Frontal cortex (tissue), 2 donors: ENCODE data around the genes ABHD15, GIT1, TMIGD1 and CPD.

DNA sequence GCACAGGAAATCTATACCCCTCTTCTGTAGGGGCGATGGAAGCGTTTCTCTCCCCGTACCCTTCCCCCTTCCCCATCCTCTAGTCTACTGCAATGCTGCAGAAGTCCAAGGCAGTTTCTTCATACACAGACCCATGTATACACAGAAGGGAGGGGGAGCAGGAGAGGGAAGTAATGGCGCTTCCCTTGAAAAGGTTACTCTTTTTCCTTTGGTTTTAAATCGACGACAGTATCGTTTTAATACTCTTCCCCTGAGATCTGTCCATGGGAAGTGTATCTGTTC lies 1.2 kb downstream of the TAOK1 start:
- RAMPAGE, long total RNA, result no peak

DNA sequence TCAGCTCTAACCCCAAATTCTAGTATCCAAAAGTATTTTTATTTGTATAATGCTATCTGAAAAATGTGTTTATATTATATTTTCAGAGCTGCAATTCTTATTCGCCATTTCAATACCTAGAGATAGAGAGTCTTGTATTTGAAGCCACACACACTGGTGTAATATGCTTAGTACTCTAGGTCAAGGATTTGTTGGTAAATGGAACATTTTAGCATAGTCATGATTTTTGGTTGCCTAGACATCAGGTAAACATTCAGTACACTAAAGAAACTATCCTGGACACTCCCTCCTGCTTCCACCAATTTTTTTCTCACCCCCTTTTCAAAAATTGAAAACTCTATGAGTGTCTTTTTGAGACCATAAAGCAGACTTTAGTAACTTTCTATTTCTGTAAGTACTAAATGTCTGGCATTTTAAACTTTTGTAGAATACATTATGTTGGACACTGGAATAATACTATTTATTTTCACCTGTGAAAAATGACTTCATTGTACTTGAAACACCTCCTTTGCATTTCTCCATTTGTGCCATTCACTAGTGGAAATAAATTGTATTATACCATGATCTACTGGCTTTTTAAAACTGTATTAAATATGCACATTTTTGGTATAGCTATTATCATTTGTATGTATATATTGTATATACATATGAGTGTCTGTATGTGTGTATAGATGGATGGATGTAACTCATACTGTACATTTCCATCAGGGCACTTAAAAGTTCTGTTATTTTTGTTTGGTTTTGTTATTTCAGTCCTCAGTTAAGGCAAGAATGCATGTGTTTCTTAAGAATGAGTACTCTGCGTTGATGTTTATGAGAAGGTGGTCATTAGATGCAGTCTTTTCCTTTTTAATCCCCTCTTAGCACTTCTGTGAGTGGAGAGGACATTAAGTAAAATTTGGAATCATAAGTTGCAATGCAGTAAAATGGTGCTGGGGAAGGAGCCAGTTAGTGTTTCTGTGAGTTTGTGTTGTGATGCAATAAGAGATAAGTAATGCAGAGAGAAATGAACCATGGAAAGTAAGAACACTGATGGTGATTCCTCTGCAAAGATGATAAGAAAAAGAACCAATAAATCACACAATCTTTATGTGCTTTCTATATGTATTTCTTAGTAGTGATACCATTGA lies 20.4 kb downstream of the ABHD15 start:
- RAMPAGE, long total RNA, result no peak

- RAMPAGE, long total RNA, result no peak
Measured at GRCh38 chr17:29566900-29567818, at the start of gene ABHD15. ABHD15 (minus strand) TSS chr17:29567037.

GRCh38 chr17:29589127-29589957 lies at the start of gene GIT1:
GIT1 (minus strand) TSS chr17:29589648.
- RAMPAGE, long total RNA, result no peak

GRCh38 chr17:29613177-29613965 lies 9.3 kb downstream of the CORO6 start:
- RAMPAGE, long total RNA, result no peak

GRCh38 chr17:29613966-29614478 lies 8.7 kb downstream of the CORO6 start:
- RAMPAGE, long total RNA, result no peak

DNA sequence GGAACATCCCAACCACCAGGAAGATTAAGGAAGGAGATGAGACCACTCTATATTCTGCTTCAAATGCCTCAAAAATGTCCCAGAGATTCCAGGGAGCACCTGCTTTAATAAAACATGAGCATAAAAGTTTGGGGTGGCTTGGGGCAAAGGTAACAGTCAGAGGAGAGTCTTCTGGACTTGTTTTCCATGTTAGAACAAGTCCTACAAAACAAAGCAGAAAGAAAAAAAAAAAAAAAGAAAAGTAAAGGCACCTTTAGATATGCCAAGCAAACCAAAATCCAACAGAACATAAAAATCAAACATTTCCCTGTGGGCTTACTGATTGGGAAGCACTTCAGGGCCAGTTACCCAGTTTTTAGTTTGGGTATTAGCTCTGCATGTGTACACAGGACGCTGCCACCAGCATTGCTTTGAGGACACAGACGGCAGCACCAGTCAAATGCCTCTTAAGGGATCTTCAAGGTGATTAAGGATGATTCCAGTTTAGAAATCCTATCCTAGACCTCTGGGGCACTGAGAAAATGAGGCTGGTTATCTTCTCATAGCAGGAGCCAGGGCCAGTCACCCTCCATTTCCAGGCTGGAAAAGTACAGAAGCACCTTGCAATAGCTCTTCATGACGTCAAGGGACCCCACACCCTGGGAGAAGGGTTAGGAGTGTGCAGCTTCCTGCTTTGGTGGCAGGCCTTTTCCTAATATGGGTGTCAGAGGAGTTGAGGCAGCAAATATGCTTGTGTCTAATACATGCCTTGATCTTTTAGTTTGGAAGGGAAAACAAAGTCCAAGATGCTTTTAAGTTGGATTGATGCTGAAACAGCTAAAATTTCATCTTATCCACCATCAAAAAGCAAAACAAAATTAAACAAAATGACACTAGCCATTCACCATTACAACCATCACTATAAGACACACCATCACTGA lies 3.6 kb upstream of the CORO6 start:
- RAMPAGE, long total RNA, result no peak

DNA sequence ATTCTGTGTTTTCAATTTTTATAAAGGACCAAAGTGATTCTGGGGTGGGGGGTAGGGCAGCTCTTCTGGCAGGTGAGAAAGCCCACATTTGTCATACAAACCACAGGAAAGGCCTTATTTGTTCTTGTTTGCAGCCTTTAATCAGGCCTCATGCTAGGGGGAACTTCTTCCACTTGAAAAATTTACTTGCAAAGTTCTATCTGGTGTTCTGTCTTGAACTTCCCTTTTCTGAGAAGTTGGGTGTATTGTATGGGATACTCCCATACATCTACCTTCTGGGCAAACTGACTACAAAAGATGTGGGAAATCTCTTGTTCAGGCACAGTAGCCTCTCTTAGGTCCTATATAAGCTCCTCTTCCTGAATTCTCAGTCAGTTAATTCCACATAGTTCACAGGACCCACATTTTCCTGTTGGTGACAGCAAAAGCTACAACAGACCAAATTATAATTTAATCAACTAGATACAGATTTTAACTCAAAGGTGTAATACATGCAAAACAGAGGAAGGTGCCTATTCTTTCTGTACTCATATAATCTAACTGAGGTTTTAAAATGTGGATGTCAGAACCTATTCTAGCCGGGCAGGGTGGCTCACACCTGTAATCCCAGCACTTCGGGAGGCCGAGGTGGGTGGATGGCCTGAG lies 101.1 kb upstream of the CORO6 start:
- RAMPAGE, long total RNA, result no peak

DNA sequence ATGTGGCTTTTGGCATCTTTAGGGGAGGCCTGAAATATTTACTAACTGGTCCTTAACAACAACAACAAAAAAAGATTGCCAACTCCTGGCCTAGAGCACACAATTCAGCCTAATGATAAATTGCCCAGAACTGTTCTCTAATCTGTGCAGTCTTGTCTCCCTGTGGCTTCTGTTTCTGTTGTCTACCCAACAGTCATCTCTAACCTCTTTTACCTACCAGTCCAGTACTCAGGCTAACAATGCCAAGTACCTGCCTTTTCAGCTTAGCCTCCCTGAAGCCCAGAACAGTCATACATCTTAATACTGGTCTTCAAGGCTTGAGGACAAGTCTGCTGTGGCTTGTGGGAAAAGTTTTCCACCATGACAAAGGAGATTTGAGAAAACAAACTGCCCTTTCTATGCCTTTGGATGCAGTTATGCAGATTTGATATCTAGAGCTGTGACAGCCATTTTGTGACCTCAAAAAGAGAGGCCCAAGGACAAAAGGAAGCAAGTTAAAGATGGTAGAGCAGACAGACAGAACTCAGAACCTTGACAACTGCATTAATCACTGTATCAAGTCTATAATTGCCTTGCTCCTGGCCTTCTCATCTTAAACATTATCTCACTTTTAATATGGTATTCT lies 66.8 kb downstream of the SSH2 start:
- RAMPAGE, long total RNA, result no peak

DNA sequence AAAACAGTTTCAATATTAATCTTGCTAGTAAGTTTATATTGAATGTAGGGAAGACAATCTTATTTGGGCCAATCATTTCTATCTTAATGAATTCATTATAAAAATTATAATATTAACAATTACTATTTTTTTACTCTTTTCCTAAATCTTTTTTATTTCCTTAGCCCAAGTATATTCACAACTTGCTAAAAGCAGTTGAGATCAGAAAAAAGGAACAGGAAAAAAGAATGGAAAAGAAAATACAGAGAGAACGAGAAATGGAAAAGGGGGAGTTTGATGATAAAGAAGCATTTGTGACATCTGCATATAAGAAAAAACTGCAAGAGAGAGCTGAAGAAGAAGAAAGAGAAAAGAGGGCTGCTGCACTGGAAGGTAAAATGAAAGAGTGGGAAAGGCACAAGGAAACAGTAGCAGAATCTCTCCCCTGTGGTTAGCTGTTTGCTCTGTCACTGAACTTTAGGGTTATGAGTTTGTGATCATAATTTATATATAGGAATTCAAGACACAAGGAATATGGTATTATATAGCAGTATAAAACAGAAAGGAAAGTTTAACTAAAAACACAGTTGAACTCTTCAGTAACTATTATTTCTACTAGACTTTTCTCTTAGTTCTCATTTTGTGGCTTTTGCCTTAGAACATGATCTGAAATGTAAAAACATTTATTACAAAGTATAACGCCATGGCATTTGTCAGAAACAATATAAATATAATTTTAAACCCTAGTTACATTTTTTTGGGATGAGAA lies 56.4 kb downstream of the SLC6A4 start:
- RAMPAGE, long total RNA, result no peak

DNA sequence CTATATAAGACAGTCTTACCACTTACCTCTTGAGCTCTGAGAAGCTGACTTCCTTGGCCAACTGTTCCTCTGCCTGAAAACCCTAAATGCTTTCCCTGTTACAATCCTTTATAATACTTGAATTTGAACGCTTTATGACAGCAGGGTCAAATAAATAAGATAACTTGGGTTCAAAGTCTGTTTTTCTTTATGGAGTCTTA lies at the start of gene TMIGD1:
TMIGD1 (minus strand) TSS at position 84 of the 200 bp plus-strand sequence.
- RAMPAGE, long total RNA, result no peak

GRCh38 chr17:30378626-30379236 lies at the start of gene CPD:
CPD (plus strand) TSS chr17:30378927.
- RAMPAGE, long total RNA, result no peak

DNA sequence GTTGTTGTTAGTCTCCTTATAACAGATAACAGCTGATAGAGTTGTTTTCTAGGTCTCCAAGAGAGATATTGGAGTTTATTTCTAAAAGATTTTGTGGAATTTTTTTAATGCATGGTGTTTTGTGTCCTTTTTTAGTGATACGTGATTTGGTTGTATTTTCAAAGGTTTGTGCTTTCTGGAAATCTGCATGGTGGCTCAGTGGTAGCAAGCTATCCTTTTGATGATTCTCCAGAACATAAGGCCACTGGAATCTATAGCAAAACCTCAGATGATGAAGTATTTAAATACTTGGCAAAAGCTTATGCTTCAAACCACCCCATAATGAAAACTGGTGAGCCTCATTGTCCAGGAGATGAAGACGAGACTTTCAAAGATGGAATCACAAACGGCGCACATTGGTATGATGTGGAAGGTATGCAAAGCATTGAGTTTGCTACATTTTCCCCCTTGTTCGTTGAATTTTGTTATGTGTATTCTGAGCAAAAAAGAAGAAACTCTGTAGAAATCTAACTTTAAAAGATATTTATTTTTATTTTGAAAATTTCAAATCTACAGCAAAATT lies 6.2 kb downstream of the CPD start:
- RAMPAGE, long total RNA, result no peak

GRCh38 chr17:30437040-30437569 lies 40.1 kb upstream of the GOSR1 start:
- RAMPAGE, long total RNA, result no peak

DNA sequence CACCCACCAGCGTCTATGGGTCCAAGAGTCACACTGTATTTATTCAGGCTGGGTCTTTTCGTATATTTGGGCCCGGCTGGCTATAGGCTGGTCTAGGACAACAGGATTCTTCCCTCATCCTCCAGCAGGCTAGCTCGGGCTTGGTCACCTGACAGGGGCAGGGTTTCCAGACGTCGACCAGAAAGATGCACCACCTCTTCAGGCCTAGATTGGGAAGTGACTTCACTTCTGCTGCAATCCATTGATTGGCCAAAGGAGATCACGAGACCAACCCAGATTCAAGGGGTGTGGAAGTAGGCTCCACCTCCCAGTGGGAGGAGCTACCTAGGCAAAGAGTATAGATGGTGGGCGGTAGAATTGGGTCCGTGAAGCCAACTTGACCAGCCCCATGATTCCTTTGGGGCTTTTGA lies 167.5 kb downstream of the GOSR1 start:
- RAMPAGE, long total RNA, result no peak

DNA sequence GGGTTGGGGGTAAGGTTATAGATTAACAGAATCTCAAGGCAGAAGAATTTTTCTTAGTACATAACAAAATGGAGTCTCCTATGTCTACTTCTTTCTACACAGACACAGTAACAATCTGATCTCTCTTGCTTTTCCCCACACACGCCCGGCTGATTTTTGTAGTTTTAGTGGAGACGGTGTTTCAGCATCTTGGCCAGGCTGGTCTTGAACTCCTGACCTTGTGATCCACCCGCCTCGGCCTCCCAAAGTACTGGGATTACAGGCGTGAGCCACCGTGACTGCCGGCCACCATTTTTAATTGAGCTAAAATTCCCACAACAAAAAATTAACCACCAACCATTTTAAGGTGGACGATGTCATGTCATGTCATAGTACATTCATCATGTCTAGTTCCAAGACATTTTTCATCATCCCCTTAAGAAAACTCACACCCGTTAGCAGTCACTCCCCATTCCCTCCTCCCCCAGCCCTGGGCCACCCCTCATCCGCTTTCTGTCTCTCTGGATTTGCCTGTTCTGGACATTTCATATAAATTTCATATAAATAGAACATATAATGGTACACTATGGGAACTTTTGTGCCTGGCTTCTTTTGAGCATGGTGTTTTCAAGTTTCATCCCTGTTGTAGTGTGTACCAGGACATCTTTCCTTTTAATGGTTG lies 123.5 kb downstream of the CRLF3 start:
- RAMPAGE, long total RNA, result no peak

DNA sequence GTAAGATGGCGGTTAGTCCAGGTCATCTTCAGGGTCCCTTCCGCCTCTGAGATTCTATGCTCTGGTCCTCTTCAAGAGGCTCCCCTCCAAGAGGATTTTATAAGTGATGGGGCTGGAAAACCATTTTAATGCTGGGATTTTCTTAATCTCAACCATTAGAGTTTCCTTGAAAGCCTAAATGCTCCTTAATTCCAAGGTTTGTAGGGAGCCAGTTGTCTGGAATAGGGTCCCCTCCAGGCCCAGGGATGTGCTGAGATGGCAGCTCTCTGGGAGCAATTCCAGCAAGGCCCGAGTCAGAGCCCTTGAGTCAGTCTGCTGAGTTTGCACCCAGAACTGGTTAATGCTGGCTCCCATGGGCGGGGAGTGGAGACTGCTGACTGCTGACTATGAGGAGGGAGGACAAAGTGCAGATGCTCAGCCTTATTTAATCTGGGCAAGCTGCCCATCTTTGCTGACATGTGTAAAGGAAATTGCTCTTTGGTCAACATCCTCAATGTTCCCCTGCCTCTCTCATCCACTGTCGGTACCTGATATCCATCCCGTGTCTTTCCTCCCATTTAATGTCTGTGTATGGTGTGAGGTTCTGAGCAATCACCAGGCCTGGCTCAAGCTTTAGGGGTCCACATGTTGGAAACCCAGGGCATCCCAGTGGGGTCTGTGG lies 20.2 kb upstream of the RNF135 start:
- RAMPAGE, long total RNA, result no peak

GRCh38 chr17:30957782-30958733 lies 12.8 kb upstream of the RNF135 start:
- RAMPAGE, long total RNA, result no peak

GRCh38 chr17:30991169-30991534 lies 20.3 kb downstream of the RNF135 start:
- RAMPAGE, long total RNA, result no peak

- RAMPAGE, long total RNA, result no peak
Measured at GRCh38 chr17:31416263-31416978, 24.9 kb downstream of the RAB11FIP4 start.